ENCODE data around the gene RHD.

DNA sequence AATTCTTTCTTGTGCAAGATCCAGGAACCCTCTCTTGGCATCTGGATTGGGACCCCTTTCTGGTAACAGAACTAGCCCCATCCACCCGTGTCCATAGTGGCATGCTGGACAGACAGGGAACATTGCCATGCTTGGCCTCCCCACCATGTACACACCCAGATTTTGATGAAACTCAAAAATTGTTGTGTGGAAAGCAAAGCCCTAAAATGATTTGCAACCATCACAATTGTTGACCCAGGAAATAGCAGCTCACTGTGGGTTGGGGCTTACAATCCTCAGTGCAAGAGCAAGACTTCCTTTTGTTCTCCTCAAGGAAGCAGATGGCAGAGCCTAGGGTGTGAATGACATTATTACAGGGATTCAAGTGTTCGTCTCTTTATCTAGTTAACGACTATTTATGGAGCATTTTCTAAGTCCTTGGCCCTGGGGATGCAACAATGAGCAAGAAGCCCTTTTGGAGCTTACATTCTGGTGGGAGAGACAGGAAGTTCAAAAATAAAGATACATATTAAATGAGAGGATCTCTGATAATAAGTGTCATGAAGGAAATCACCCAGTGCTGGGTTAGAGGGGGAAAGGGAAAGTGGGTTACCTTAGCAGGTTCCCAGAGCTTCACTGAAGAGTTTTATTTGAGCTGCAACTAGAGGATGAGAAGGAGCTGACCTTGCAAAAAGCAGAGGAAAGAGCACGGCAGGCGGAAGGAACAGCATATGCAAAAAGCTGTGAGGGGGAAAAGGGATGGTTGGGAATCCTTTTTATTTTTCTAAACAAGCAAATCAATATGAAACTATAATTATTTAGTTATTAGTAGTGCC, 38.4 kb upstream of the ID3 start:
- PRO-cap, result no peak

DNA sequence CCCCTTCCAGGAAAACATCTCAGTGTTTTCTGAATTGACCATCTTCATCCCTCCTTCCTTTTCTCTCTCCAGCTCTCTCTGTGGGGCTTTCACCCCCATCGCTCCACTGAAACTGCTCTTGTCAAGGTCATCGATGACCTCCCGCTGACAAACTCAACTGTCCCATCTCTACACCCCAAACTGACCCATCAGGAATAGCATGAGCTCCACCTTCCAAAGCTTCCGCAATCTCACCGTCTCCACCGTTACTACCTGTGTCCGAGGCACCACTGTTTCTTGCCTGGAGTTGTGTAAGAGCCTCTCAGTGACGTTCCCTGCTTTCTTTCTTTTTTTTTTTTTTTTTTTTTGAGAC, 63.9 kb upstream of the RPL11 start:
- PRO-cap, result no peak

GRCh38 chr1:23634808-23635633, 56.6 kb upstream of the RPL11 start:
- PRO-cap, result no peak

DNA sequence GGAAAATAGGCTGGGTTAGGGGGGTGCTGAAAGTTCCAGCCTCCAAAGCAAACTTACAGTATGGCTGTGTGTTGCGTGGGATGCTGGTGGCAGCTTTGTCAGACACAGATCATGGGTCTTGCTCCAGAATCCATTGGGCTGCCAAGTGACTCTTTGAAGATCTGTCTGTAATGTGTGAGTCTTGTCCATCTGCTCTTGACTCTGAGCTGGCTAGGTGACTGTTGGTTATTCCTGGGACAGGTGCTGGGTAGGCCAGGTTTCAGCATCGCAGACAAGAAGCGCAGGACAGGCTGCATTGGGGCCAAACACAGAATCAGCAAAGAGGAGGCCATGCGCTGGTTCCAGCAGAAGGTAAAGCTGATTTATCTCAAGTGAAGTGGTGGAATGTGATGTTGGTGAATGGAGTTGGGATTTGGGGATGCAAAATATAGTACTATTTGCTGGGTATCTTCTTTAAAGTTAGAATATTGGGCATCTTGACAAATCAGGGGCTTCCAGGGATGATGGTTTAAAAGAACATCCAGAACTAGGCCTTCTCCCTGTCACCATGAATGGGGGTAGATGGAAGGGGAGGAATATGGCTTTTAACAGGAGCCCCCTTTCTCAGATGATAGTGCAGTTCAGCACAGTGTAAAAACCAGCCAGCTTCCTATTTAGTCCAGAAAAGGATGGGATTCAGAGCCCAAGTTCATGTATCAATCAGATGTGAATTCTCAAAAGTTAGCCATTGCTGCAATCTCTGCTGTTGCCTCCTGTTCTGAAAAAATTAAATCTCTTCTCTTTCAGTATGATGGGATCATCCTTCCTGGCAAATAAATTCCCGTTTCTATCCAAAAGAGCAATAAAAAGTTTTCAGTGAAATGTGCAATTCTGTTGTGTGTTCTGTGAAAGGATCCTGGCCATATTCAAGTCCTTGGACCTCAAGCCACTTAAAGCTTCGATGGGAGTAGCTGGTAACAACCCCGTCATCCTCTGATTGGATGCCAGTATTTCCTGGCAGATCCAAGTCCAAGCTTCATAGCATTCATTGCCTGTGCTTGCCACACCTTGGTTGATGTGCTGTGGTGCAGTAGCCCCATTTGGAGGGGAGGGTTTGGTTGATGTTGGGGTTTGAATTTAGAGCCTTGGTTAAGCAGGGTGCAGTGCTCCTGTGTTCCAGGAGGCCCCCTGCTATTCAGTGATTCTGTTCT, 4.3 kb downstream of the RPL11 start:
- PRO-cap, result no peak

GRCh38 chr1:23751115-23751845, 8.0 kb downstream of the ELOA start:
- PRO-cap, result no peak

DNA sequence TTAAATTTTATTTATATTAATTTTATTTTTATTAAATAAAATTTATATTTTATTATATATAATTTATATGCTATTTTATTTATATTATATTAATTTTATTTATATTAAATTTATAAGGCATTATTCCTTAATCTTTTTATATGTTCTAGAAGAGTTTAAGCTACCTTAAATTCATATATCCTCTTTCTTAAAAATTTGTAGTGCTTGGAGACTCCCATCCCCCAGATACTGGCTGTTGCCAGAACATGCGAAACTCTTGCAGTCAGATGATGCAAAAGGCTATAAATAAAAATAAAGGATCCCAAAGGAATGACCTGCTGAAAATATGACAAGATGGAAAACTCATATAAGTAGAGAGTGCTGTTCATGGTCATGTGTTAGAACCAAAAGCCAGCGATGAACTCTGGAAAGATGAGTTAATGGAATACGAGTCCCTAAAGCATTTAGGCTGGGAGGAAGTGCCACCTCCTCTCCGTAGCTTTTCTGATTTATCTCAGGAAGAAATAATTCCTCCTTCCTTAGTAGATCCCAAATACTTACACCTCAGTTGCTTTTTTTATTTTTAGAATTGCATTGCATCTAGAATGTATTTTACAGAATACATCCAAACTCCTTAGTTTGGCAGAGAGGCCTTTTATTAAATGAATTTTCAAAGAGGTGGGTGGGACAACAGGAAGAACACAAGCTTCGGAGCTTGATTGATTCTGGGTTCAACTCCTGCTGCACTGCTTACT, 35.7 kb upstream of the SRSF10 start:
- PRO-cap, result bidirectional peak, plus-strand start at position 419 of the sequence, minus-strand start at position 230 of the sequence

DNA sequence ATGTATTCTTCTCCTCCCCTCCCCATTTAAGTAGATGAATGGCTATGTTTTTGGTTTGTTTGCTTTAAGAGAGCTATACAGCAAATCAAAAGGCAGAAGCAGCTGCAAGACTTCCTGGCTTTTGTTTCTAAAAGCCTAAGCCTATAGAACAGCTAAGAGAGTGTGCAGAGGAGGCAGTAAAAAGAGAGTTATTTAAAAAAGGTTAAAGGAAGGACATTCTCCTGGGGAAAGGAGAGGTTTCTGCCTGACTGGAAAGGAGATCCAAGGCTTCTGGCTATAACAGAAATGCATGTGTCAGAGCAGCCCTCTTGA, 20.3 kb downstream of the STPG1 start:
- PRO-cap, result no peak

- PRO-cap, result no peak
Observed at GRCh38 chr1:24483409-24483842, 19.2 kb upstream of the RCAN3 start.

- PRO-cap, result no peak
Observed at GRCh38 chr1:24500984-24501714, 1.5 kb upstream of the RCAN3 start.

DNA sequence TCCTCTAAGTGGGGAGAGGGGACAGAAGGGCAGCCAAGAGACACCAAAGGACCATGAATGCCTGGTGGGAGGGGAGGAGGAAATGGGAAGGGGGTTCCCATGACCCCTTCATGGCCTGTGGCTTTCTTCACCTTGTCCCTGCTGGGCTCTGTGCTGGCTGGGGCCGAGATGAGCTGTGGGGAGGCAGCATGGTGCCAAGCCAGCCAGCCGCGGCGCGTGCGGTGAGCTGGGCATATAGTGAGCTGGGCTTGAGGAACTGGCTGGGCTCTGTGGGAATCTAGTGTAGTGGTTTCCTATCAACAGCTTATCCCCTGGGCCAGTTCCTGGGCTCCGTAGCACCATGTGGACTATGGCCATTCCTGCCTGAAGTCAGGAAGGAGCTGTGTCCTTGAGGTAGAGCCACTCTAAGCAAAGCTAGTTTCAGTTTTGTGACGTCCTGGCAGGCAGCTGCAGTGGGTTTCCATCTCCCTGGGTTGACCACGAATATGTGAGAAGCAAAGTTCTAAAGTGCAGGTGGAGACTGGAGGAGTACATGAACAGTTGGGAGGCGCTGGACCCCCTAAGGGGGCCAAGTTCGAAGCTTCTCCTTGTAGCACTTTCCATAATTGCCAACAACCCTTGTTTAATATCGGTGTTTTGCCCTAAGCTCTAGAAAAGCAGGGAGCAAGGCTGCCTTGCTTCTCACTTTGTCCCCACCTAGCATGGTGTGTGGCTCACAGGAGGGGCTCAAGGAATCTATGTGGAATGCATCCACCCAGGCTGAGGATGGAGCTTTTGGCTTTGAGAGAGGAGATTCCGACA, 1.9 kb downstream of the NCMAP start:
- PRO-cap, result no peak

DNA sequence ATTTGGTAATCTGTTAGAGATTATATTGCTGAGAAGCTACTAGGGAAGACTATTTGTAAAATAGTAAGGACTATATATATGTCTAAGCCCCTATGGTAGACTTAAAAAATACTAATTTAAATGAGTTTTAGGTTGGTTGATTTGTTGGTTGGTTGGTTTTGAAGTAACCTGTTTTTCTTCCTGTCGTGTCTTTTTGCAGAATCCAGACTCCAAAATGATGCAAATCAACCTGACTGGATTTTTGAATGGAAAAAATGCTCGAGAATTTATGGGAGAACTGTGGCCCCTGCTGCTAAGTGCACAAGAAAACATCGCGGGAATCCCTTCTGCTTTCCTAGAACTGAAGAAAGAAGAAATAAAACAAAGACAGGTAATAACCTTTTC, 5.5 kb downstream of the SRRM1 start:
- PRO-cap, result no peak

GRCh38 chr1:24695296-24695853, 49.9 kb upstream of the CLIC4 start:
- PRO-cap, result no peak

DNA sequence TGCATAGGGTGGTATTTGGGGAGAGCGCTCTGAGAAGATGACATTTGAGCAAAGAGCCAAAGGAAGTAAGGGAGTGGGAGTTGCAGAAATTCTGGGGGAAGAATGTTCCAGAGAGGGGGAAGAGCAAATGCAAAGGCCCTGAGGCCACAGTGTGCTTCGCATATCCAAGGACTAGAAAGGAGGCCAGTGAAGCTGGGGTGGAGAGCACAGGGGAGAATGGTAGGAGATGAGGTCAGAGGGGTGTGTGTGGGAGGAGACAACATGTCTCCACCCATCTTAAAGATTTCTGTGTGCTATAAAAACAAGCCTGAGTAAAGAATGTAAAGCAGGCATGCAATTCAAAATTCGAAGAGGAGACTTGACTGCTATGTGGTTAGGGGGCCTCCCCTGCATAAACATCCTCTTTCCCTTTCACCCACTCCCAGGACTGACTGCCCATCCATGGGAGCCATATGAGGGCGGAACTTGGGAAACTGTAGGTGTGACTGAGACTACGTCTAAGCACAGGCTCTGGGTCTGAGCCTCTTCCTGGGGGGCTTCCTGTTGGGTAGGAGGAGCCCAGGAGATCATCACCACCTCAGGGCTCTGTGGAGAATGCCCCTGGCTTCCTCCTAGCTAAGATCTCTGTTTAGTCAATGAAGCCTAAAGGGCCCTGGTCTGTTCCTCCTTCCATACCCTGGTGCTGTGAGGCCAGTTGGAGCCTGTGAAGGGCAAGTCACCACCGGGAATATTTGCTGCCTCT, 2.9 kb upstream of the CLIC4 start:
- PRO-cap, result no peak

- PRO-cap, result no peak
Observed at GRCh38 chr1:24745685-24746145, 468 bp downstream of the CLIC4 start.

- PRO-cap, result no peak
Observed at GRCh38 chr1:24761152-24762000, 16.1 kb downstream of the CLIC4 start.

- PRO-cap, result no peak
Observed at GRCh38 chr1:24893529-24893983, 36.5 kb downstream of the RUNX3 start.

DNA sequence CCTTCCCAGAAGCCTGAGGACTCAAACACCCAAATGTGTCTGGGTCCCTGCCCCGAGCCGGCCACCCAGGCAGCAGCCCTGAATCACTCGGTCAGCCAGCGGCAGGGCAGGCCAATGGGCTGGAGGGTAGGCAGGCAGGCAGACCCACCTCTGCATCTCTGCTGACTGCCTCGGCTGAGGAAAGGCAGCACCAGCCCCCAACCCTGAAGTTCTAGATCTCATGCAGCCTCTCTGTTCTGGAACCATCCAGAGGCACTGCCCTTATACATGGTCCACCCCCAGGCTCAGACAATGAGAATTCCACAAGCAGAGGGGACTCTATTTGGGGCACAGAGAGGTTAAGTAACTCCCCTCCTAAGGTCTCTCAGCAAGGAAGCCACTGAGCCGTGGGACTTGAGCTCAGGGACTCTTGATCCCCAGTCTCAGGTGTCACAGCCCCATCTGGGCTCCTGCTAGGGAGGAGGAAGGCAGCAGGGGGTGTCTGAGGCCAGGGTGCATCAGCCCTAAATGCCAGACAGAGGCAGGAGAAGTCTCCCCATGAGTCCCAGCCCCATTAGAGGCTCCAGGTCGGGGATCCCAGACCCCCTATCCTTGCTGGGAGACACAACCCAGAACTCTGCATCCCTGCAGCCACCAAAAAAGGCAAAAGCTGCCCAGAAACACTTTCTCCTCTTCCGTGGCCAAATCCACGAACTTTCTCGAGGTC, 33.3 kb upstream of the RUNX3 start:
- PRO-cap, result no peak

- PRO-cap, result bidirectional peak, plus-strand start at chr1:25247727, minus-strand start at chr1:25247454
Observed at GRCh38 chr1:25247586-25248524, 601 bp upstream of the RSRP1 start.

DNA sequence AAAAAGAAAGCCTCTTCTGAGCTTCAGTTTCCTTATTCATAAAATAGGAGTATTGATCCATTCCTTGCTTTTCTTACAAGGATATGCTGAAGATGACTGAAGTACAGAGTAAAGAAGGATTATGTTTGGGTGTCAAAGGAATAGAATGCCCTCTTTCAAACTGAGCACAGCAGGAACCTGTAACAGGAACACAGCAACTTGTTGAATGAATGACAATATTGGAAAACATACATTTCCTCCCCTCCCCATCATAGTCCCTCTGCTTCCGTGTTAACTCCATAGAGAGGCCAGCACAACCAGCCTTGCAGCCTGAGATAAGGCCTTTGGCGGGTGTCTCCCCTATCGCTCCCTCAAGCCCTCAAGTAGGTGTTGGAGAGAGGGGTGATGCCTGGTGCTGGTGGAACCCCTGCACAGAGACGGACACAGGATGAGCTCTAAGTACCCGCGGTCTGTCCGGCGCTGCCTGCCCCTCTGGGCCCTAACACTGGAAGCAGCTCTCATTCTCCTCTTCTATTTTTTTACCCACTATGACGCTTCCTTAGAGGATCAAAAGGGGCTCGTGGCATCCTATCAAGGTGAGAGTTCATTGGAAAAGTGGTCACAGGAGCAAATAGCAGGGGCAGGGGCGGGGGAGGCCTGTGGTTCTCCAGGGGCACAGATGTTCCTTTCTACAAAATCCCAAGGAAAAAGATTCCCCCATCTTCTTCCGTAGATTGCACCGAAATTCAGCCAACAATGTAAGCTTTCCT, at the start of gene RHD:
Gene RHD, plus strand, starts transcription at position 389 of the 749 bp plus-strand sequence.
- PRO-cap, result no peak

GRCh38 chr1:25334578-25334849, 3.6 kb upstream of the TMEM50A start:
- PRO-cap, result no peak

Measured in ascending aorta (tissue), 1 donor.